ENCODE measurements around a stretch of chr15.

GRCh38 chr15:98884471-98885058 lies 123.0 kb downstream of the PGPEP1L start:
- PRO-cap = no peak

DNA sequence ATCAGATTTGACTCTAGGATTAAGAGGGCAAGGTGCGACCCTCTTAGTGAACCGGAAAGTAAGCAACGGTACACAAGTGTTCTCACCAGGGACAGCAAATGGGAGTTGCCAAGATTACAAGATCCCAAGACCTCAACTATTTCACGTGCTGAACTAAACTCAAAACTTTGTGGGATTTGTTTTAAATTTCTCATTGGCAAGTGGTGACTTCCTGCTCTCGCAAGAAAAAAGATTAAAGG lies 2.1 kb upstream of the PGPEP1L start:
- PRO-cap = no peak

DNA sequence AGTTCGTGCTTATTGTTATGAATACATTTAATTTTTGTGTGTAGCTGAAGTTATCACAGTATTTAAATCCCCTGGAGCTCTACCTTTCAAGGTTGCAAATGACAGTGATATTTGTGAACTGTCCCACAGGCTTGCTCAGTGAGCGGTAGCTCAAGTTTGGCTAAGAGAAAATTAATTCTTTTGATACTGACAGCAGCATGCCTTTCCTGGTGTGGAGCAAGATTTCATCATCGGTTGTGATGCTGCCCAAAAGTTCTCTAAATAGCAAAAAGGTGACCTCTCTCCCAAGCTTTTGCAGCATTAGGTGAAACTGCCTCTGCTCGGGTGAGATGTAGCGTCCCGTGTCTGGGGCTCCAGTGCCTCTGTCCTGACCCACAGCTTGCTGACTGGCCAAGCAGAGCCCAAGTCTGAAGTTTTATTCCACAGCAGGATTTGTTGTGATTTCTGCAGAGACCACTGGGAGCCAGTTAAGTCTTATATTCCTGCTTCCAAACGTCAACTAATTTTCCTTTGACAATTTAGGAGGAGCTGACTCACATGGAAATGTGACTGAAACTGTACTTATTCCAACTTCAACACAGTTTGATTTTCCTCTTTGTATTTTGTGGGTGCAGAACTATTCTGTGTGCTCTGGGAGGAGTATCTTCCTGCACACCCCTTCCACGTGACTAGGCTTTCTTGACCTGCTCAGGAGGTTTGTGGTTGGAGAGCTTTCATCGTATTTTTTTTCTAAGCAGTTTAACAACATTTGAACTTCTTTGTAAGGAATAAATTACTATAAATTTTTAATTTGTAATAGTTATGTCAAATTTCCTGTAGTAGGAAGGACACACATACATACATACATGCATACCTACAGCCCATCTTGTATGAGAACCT lies 5.9 kb downstream of the SYNM start:
- PRO-cap = no peak

DNA sequence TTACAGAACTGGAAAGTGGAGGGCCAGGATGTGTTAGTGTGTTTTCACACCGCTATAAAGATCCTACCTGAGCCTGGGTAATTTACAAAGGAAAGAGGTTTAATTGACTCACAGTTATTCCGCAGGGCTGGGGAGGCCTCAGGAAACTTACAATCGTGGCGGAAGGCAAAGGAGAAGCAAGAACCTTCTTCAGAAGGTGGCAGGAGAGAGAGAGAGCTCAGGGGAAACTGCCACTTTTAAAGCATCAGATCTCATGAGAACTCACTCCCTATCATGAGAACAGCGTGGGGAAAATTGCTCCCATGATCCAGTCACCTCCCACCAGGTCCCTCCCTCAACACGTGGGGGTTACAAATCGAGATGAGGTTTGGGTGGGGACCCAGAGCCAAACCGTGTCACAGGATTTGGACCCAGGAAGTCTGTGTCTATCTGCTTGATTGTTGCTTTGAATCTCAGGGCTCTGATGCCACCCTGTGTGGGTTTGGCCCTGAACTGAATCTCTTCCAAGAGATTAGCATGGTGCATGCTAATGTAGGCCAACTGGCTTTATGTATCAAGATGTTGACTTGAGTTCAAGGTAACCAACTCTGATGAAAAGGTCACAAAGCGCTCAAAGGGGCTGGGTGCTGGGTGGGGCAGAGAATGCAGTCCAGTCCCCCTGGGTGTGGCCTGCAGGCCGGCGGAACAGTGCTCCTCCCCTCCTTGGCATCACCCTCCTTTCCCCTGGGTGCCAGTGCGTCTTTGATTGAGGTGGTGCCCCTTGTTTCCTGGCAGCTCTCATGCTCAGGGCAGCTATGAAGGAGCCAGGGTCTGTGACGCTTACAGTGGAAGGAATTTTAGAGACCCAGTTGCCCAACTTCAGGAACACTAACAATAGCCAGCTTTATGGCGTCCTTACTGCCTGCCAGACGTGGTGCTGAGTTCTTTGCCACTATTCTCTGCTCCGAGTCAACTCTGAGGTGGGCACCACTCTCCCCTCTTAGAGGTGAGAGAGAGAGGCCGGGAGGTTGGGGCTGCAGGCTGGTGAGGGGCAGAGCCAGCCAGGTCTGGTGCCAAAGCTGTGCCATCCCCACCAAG lies 9.5 kb downstream of the SYNM start:
- PRO-cap = no peak

- PRO-cap = no peak
Measured at GRCh38 chr15:99129942-99131001, 25.4 kb downstream of the SYNM start.

GRCh38 chr15:99131002-99132080 lies 26.5 kb downstream of the SYNM start:
- PRO-cap = no peak

GRCh38 chr15:99137247-99137929 lies 32.5 kb downstream of the SYNM start:
- PRO-cap = no peak

- PRO-cap = no peak
Measured at GRCh38 chr15:99180189-99180592, 69.2 kb downstream of the TTC23 start.

- PRO-cap = no peak
Measured at GRCh38 chr15:99434722-99435904, 130.7 kb upstream of the MEF2A start.

- PRO-cap = no peak
Measured at GRCh38 chr15:100694499-100695010, 92.2 kb downstream of the ASB7 start.

- PRO-cap = no peak
Measured at GRCh38 chr15:100861384-100862246, 18.0 kb upstream of the ALDH1A3 start.

DNA sequence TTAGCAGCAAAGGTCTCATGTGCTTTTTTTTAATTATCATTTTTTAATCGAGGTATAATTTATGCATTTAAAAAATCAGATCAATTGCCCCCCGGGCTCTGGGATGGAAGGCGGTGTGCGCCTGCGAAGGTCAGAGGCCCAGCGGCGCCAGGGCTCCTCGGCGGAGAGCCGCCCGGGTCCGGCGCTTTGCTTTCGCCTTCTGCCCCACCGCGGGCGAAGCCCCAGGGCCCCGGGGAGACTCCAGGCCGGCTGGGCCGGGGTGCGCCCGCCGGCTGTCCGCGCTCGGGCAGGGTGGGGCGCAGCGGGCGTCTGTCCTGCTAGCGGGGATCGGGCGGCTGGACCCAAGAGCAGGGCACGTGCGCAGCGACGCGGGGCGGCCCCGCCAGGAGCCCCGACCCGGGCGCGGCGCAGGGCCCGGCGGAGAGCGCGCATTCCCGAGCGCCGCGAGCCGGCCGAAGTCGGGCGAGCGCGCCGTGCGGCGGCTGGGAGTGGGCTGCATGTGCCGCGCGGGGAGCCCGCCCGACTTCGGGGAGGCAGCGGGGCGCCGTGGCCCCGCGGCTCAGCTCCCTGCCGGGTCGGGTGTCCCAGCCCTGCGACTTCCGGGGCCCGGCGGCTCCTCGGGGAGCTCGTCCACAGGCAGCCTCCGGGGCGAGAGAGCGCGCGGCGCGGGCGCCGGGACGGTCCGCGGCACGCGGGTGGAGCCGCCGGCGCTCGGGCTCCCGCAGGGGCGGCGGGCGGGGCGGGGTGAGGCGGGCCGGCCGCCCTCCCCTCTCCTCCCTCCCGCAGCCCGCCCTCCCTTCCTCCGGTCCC lies 480 bp upstream of the ALDH1A3 start:
- PRO-cap = no peak

- PRO-cap = no peak
Measured at GRCh38 chr15:100905262-100905774, 13.8 kb upstream of the LRRK1 start.

DNA sequence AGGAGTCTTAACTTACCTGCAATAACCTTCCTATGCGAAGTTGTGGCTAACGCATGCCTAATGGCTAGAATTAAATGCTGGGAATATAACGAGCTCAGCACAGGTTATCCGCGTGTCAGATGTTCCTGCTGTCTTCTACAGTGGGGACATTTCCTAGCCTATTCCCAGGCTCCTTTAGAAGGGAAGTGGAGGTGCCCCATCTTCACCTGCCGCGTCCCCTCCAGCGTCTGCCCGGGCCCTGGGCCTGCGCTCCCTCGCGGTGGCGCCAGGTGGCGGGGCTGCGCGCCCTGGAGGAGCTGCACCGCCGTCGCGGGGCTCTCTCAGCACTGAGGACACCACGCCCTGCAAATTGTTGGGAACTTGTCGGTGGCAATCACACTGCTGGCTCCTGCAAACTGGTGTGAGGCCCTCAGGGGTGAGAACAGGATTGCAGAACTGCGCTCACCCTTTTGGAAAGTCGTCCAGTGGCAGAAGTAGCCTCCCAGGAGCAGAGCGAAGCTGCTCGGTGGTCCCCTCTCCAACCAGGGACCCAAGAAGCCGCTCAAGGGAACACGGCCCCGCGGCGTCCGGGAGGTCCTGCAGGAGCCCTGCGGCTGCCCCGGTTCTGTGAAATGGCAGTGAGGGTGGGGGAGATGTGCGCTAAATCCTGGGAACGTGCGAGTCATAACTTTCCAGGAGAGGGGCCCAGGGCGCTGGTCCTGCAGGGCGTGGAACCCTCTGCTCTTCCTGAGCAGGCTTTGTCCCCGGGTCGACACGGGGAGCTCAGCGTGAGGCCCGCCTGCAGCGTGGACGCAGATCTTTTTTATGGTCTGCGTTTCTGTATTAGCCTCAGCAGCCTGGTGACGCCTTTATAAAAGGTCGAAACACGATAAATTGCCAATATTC lies 1.0 kb upstream of the LRRK1 start:
- PRO-cap = no peak

GRCh38 chr15:101250770-101251157 lies 1.1 kb downstream of the CHSY1 start:
- PRO-cap = no peak

GRCh38 chr15:101330390-101330795 lies 35.3 kb upstream of the SNRPA1 start:
- PRO-cap = no peak

DNA sequence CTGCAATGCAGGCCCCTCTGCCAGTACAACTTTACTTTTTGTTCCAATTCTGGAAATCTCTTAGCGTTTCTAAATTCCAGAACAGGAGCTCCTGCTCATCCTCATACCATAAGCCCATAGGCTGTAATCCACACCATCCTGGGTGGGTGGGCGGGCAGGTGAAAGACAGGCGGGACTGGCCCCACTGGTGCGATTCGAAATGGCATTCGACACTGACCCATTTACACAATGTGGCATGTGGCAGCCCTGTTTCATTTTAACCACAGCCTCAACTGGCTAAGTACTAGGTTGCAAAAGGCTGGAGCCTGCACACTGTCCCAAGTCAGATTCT lies 38.6 kb upstream of the SNRPA1 start:
- PRO-cap = no peak

- PRO-cap = no peak
Measured at GRCh38 chr15:101398198-101398912, 91.2 kb downstream of the PCSK6 start.

DNA sequence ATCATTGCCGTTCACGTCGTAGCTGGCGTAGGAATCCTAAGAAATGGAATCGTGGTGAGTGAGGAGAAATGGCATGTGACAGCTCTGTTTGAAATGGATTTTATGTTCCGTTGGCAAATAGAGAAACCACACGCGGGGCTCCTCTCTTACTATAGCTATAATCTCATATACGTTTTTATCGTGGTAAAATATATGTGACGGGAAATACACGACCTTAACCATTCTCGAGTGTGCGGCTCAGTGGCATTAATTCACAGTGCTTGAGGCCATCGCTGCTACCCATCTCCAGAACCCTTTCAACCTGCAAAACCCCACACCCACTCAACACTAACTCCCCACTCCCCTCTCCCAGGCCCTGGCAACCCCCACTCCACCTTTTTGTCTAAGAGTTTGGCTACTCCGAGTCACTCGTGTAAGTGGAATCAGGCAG lies 59.5 kb downstream of the PCSK6 start:
- PRO-cap = no peak

DNA sequence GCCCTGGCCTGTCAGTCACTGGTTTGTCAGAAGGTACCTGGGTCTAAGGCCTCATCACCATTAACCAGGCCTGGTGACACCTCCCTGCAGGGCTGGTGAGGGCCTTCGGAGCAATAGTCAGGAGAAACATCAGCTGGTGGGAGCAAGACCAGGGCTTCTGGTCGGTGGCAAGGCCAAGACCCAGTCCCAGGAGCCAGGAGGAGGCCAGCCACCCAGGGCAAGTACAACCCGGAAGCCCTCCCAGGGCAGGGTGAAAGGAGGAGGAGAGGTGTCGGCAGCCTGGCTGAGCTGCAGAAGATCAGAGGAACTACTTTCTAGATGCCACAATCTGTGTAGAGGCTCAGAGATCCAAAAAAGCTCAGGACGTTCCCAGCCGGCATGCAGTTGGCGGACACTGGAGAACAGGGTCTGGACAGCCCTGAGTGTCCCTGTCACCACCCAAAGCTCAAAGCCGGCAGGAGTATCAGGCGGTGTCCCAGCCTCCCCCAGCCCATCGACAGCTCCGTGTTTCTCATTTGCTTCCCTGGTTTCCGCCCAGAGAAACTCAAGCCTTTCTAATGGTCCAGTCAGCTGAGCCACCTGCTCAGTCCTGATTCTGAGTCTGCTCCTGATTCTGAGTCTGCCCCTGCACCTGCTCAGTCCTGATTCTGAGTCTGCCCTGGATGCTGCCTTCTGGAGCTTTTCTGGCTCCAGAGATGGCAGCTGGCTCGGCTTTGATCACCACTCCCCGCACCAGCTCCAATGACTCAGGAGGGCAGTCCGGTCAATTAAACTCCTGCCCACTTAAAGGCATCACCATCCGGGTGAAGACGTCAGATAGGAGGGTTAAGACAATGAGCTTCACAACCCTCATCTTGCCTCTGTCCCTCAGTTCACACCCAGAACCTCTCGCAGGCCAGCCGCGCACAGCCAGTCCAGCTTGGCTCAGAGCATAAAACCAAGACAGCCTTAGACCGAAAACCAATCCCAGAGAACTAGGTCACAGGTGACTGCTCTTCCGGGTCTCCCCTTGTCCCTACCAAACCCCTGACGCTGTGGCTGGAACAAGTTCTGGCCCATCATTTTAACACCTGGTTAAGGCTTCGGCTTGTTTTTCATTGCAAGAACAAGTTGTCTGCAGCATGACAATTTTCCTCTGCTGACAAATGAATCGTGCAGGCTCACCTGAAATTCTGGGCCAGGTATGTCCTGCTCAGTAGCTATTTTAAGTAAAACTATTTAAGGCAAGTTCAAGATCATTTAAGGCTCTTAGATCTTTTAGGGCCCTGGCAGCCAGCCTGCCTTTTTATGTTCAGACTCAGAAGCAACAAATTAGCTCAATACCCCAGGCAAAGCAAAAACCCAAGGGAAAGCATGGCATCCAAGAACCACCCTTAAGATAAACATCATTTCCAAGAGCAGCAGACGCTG lies 6.8 kb downstream of the PCSK6 start:
- PRO-cap = no peak

Measured in left common carotid artery plus branches (tissue), 1 donor.